ENCODE measurements around the genes STAC2 and STARD3.

- PRO-cap = no peak
Observed at GRCh38 chr17:39225276-39226303, at the start of gene STAC2. Gene STAC2 (minus strand): TSS chr17:39225945.

- PRO-cap = bidirectional peak, plus-strand start at chr17:39401782, minus-strand start at chr17:39401601; bidirectional peak, plus-strand start at chr17:39402167, minus-strand start at chr17:39402119
Observed at GRCh38 chr17:39401708-39403012, 734 bp upstream of the FBXL20 start.

DNA sequence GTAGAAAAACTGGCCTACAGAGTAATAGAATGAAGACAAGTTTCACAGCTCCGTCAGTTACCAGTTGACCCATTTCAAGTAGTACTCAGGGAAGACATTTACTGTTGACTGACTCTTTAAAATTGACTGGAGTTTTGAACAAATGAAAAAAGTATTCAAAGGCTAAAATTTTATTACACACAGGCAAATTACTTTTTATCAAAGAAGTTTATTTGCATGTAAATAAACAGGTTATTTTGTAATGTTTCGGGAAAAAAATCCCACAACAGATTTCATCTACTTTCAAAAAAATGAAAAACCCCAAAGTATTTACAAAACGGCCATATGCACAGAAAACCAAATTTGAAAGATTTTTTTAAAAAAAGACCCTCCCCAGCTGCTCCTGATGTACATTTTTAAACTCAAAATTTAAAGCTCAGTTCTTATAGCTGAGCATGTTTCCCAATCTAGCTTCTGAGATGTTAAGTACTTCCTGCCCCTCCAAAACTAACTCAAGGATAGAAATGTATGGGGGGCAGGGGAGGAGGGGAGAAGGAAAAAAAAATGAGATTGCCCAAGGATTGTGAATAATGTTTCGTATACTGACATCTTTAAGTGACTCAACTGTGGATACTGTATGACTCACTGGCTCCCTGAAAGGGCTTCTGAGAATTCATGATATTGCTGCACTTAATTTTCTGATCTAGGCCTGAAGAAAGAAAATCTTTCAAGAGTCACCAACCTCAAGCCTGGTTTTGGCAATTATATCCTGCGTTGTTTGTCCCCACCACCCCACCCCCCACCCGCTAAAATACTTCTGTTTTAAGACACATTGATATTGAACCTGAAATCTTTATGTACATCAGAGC, 2.9 kb upstream of the FBXL20 start:
- PRO-cap = no peak

DNA sequence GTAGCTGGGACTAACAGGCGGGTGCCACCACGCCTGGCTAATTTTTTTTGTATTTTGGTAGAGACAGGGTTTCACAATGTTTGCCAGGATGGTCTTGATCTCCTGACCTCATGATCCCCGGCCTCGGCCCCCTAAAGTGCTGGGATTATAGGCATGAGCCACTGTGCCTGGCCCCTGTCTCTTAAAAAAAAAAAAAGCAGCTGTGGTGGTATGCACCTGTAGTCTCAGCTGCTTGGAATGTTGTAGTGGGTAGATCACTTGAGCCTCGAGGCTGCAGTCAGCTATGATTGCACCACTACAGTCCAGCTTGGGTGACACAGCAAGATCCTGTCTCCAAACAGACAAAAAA, 24.2 kb downstream of the CDK12 start:
- PRO-cap = no peak

DNA sequence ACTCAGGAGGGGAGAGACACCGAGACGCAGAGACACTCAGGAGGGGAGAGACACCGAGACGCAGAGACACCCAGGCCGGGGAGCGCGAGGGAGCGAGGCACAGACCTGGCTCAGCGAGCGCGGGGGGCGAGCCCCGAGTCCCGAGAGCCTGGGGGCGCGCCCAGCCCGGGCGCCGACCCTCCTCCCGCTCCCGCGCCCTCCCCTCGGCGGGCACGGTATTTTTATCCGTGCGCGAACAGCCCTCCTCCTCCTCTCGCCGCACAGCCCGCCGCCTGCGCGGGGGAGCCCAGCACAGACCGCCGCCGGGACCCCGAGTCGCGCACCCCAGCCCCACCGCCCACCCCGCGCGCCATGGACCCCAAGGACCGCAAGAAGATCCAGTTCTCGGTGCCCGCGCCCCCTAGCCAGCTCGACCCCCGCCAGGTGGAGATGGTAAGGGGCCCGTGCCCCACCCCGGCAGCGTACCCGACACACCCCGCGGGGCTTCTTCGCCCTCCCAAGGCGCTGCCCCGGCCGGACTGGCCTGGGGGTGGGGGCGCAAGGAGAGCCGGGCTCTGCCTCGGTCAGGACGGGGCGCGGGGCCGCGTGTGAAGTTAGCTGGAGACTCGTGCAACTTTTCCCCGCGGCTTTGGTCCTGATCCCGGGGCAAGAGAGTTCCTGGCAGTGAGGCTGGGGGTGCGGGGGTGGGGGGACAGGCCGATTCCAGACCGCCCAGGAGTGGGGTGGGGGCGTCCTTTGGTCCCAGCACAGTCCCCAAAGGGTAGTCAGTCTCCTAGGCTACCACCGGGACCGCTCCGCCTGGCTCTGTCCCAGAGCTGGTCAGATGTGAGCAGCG, 507 bp downstream of the PPP1R1B start:
- PRO-cap = no peak

DNA sequence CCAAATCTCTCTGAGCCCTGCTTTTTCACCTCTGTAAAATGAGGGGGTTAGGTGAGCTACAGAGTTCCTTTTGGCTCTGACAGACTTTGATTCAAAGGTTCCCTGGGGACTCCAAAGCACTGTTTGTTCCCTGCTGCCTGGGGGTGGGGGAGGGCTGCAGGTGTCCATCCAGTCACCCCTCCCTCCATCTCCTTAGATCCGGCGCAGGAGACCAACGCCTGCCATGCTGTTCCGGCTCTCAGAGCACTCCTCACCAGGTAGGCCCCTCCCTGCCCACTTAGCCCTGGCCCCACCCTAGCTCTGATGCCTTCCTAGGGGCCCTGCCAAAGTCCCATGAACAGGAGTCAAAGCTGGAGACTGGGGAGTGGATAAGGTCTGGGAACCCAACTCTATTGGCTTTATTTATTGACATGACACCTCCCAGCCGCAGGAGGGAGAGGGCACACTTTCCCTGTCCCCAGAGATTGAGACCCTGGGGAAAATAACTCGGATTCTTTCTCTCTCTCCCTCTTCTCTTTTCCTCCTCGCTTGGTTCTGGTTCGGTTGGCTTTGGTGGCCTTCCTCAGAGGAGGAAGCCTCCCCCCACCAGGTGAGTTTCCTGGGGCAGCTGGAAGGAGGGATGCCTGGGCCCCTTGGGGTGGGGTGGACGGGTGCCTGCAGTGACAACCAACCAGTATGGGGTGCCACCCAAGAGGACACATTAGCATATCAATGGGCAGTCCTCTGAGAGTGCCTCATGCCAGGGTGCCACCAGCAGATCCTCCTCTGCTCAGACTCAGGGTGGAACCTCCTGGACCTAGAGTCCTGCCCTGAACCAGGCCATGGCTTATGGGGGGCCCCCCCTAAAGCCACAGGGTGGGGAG, 2.5 kb downstream of the PPP1R1B start:
- PRO-cap = no peak

- PRO-cap = no peak
Observed at GRCh38 chr17:39631990-39633077, 4.6 kb upstream of the STARD3 start.

DNA sequence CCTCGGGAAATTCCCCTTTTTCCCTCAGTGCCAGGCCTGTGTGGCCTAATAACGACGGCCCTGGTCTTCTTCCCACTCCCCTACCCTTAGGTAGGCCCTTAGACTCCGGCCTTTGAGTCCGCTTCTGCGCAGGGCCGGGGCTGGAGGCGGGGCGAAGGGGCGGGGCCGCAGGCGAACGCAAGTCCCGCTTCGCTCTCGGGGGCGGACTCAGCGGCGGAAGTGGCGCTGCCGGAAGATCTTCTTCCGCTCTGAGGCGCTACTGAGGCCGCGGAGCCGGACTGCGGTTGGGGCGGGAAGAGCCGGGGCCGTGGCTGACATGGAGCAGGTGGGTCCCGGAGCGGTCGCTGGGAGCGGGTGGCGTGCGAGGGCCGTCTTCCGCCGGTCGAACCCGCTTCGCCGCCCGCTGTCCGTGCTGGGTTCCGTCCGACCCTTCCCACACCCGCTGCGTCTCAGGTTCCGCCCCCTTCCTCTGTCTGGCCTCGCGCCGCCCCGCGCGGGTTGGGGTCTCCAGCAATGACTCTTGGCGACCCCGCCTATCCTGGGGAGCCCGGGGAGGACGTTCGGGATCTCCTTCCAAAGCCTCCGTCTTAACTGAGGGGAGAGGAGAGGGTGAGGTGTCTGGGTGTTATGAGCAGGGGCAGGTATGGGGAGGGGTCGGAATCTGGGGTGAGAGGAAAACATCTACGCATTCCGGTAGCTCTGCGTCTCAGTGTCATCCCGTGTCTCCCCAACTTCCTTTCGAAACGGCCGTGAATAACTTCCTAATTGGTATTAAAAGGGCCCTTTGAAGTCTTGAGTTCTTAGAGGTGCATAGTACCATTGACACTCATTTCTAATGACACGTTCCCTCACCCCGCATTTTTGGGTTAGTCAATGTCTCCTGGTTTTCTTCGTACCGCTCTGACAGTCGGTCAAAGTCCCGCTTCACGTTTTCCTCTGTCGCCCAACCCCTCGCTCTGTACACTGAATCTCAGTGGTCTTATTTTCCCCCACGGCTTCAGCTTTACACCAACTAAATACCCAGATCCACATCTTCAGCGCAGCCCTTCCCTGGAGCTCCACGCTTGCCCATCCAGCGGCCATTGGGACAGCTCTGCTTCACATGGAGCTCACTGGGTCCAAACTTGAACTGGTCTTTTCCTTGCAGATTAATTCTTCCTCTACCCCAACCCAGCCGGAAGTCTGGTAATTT, at the start of gene STARD3:
TSS of gene STARD3 (plus strand) at position 238 of the 1,192 bp plus-strand sequence.
- PRO-cap = bidirectional peak, plus-strand start at position 296 of the sequence, minus-strand start at position 114 of the sequence; bidirectional peak, plus-strand start at position 464 of the sequence, minus-strand start at position 411 of the sequence

DNA sequence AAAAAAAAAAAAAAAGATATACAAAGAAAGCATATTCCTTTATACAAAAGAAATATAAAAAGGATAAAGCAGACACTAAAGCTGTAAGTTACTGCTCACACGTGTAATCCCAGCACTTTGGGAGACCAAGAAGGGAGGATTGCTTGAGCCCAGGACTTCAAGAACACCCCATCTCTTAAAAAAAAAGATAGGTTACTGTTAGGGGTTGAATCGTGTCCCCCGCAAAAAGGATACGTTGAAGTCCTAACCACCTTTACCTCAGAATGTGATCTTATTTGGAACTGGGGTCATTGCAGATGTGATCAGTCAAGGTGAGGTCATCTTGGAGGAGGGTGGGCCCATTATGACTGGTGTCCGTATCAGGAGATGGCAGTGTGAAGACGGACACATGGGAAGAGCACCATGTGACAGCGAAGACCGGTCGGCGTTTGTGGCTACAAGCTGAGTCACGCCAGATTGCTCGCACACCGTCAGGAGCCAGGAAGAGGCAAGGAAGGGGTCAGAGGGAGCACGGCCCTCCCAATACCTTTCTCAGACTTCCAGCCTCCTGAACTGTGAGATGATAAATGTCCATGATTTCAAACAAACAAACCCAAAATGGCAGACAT, 13.0 kb downstream of the STARD3 start:
- PRO-cap = no peak

GRCh38 chr17:39659016-39660112, 5.8 kb upstream of the TCAP start:
- PRO-cap = bidirectional peak, plus-strand start at chr17:39659914, minus-strand start at chr17:39659711

GRCh38 chr17:39713675-39713875, 13.7 kb downstream of the ERBB2 start:
- PRO-cap = no peak

- PRO-cap = no peak
Observed at GRCh38 chr17:39725601-39726157, 4.7 kb downstream of the MIEN1 start.

DNA sequence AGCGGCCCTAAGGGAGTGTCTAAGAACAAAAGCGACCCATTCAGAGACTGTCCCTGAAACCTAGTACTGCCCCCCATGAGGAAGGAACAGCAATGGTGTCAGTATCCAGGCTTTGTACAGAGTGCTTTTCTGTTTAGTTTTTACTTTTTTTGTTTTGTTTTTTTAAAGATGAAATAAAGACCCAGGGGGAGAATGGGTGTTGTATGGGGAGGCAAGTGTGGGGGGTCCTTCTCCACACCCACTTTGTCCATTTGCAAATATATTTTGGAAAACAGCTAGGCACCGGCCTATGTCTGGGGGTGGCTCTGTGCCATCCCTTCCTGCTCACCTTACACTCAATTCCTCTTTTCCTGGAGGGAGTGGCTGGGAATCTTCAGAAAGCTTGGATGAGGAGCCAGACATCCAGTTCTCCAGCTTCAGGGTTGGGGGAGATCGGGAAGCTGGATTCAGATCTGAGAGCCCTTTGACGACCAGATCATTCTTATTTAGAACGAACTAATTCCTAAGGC, 1.9 kb downstream of the MIEN1 start:
- PRO-cap = no peak

- PRO-cap = unidirectional peak, plus-strand start at chr17:39753203; bidirectional peak, plus-strand start at chr17:39753646, minus-strand start at chr17:39753381
Observed at GRCh38 chr17:39753110-39753482, 15.4 kb downstream of the GRB7 start.

- PRO-cap = bidirectional peak, plus-strand start at chr17:39753646, minus-strand start at chr17:39753381; bidirectional peak, plus-strand start at chr17:39753759, minus-strand start at chr17:39753993
Observed at GRCh38 chr17:39753483-39753798, 15.7 kb downstream of the GRB7 start.

DNA sequence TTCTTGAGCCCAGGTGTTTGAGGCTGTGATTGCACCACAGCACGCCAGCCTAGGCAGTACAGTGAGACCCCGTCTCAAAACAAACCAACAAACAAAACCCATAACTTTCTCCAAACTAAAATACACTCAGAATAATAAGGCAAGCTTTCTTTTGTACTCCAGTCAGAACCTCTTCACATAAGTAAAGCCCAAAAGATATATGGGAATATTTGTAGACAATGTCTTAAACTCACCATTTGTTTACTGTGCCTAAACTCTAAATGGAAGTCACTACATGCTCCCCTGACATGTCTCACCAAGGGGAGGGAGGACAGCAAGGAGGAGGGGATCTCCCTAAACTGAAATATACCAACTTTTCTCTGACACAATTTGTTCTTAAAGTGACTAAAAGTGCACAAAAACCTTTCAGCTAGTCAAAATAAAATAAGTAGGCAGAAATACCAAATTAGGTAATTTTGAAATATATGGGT, 38.5 kb downstream of the GRB7 start:
- PRO-cap = no peak

- PRO-cap = no peak
Observed at GRCh38 chr17:39904535-39905162, 13.8 kb downstream of the GSDMB start.

DNA sequence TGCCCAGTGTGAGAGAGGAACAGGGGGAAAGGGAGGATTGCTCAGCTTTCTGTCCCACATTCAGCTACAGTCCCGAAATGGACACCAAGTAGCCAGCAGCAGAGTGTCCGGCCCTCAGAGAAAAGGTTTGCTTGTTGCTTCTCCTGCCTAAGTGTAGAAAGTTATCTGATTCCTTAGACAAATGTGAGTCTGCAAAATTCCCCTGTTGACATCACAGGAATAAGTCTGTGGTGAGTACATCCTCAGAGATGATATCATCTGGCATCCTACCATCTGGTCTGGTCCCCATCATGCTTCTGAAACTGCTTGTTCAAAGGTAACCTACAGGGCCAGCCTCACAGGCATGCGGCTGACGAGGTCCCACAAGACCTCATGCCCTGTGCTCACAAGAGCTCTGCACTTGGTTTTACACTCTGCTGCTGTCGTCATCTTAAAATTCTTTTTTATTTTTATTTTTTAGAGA, 12.5 kb downstream of the LRRC3C start:
- PRO-cap = no peak

DNA sequence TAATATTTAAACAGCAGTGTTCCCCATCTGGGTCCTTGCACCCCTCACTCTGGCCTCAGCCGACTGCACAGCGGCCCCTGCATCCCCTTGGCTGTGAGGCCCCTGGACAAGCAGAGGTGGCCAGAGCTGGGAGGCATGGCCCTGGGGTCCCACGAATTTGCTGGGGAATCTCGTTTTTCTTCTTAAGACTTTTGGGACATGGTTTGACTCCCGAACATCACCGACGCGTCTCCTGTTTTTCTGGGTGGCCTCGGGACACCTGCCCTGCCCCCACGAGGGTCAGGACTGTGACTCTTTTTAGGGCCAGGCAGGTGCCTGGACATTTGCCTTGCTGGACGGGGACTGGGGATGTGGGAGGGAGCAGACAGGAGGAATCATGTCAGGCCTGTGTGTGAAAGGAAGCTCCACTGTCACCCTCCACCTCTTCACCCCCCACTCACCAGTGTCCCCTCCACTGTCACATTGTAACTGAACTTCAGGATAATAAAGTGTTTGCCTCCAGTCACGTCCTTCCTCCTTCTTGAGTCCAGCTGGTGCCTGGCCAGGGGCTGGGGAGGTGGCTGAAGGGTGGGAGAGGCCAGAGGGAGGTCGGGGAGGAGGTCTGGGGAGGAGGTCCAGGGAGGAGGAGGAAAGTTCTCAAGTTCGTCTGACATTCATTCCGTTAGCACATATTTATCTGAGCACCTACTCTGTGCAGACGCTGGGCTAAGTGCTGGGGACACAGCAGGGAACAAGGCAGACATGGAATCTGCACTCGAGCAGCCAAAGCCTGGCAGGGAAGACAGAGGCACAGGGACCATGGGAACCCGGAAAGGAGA, 2.3 kb downstream of the CSF3 start:
- PRO-cap = no peak

GRCh38 chr17:40019160-40019919, 4.1 kb downstream of the CSF3 start:
- PRO-cap = no peak

Measured in NALM6 (cell line).